A549 (cell line): ENCODE measurements around a stretch of chr11.

- PRO-cap, result no peak
CAGE:
- cytosol, long polyA plus RNA, result no peak
- long polyA plus RNA, result no peak
- nucleus, long polyA plus RNA, result no peak
These were observed 14.1 kb downstream of the DCPS start for GRCh38 chr11:126317625-126318607.

DNA sequence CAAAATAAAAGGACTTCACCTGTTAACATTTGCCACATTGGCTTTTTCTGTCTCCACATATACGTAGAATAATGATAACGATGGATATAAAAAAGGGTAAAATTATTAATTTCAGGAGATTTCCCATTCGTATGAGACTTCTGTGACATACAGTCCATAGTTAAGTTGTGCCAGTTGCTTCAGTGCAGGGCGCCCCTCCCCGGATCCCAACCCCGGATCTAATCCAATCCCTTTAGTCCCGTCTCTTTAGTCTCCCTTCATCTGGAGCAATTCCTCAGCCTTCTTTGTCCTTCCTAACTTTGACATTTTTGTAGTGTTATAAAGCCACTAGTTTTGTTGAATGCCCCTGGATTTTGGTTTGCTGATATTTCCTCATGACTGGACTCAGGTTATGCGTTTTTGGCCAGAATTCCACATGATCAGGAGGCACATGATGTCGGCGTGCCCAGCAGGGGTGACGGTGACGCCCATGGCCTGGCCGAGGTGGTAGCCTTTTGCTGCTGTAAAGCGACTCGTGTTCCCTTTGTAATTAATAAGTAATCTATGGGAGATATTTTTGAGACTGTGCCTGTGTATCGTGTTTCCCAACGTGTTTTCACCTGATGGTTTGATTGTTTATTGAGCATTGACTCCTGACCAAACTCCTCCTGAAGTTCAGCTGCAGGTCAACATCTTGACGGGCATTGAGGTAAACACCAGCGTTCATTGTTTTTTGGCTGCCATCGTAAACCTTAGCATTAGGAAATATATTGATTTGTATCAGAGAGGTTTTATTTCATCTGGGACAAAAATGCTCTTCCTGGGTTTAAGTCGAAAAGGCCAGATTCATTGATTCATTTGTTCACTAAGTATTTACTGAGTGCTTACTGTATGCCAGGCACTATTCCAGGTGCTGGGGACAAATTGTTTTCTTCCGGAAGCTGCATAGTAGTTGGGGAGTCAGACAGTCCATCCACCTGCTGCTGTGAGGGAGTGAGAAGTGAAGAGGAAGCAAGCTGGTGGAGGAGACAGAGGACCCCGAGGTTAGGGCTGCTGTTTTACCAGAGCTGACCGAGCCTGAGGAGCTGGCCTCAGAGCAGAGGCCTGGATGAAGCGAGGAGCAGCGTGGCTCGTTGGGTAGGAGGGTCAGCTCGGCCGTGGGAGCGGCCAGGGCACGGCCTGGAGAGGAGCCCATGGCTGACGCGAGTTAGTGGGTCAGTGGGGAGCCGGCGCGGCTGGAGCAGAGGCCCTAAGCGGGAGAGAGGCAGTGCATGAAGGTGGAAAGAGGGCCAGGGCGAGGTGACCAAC lies 23.5 kb downstream of the DCPS start:
- PRO-cap, result no peak
CAGE:
- cytosol, long polyA plus RNA, result no peak
- long polyA plus RNA, result no peak
- nucleus, long polyA plus RNA, result no peak

- PRO-cap, result no peak
CAGE:
- cytosol, long polyA plus RNA, result no peak
- long polyA plus RNA, result no peak
- nucleus, long polyA plus RNA, result no peak
These were observed 16.3 kb upstream of the ST3GAL4 start for GRCh38 chr11:126339168-126339553.

DNA sequence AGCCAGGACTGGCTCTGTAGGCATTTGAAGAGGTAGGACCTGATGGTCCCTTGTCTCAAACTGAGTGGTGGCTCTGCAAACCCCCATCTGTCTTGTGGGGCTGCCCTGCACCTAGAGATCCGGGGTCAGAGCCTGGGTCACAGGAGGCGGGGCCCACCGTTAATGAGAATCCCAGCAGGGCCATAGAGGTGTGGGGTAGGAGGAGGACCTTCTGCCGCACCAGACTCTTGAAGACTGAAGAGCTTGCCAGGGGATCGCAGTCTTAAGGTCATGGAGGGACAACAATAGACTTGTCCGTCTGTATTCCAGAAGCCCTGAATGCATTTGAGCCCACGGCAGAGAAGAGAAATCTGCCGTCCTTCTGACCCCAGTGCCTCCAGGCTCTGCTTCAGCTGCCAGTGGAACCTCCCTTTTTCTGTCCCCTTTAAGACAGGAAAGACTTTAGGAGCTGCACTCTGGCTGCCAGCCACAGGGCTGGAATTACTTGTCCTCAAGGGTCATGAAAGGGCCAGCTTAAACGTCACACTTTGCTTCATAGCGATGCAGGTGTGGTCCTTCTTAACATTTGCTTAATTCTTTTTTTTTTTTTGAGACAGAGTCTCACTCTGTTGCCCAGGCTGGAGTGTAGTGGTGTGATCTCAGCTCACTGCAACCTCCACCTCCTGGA lies 15.6 kb upstream of the ST3GAL4 start:
- PRO-cap, result no peak
CAGE:
- cytosol, long polyA plus RNA, result no peak
- long polyA plus RNA, result no peak
- nucleus, long polyA plus RNA, result no peak

DNA sequence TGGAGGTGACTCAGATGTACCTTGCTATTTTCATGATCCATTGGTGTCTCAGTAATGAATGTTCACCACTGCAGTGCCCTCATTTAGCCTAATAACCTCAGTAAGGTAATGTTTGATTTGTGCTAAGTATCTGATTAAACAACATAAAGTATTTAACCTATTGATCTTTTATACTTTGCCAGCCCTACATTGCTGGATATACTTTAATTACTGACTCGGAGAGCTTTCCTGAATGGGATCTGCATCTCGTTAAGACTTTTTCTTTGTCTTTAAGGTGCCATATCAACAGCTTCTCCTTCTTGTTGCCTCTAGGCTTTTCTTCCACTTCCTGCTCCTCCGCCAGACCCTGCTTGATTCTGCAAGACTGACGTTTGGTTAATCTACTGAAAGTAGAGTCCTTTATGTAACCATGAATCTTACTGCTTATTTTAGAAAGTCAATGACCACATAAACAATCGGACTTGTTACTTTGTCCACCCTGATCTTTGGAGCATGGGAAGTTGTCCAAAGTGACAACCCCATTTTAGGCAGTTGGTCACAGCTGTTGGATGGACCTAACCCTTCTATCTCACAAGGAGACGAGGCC lies 303.0 kb downstream of the ST3GAL4 start:
- PRO-cap, result no peak
CAGE:
- cytosol, long polyA plus RNA, result no peak
- long polyA plus RNA, result no peak
- nucleus, long polyA plus RNA, result no peak

DNA sequence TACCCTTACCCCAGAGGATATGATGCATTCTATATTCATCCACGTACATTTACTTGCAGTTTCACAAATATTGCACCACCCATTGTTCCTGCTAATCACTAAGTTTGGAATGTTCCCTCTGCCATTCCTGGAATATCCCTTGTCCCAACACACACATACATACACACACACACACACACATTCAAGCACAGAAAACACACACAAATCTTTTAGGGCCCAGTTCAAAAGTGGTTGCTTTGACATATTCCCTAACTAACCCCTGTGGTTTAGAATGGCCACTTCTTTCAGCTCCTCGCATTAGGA lies 379.4 kb downstream of the ETS1 start:
- PRO-cap, result no peak
CAGE:
- cytosol, long polyA plus RNA, result no peak
- long polyA plus RNA, result no peak
- nucleus, long polyA plus RNA, result no peak

- PRO-cap, result no peak
CAGE:
- cytosol, long polyA plus RNA, result no peak
- long polyA plus RNA, result no peak
- nucleus, long polyA plus RNA, result no peak
These were observed 315.9 kb downstream of the ETS1 start for GRCh38 chr11:128271301-128271961.

DNA sequence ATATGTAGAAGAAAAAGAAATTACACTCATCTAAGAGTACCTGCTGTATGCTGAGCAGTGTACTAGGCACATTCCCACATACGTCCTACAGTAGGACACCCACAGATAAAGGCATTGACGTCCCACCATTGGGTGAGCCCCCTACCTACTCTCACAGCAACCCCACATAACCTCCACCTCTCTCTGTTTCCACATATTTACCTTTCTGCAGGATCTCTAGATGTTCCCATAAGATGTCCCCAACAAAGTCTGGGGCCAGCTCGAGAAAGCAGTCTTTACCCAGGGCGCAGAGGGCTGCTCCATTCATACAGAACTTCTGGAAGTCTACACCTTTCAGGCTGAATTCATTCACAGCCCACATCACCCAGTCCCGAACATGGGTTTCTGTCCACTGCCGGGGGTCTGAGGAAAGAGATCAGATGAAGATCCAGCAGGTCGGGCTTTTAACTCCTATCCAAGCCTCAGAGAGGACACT lies 98.2 kb downstream of the ETS1 start:
- PRO-cap, result no peak
CAGE:
- cytosol, long polyA plus RNA, result no peak
- long polyA plus RNA, result no peak
- nucleus, long polyA plus RNA, result no peak

DNA sequence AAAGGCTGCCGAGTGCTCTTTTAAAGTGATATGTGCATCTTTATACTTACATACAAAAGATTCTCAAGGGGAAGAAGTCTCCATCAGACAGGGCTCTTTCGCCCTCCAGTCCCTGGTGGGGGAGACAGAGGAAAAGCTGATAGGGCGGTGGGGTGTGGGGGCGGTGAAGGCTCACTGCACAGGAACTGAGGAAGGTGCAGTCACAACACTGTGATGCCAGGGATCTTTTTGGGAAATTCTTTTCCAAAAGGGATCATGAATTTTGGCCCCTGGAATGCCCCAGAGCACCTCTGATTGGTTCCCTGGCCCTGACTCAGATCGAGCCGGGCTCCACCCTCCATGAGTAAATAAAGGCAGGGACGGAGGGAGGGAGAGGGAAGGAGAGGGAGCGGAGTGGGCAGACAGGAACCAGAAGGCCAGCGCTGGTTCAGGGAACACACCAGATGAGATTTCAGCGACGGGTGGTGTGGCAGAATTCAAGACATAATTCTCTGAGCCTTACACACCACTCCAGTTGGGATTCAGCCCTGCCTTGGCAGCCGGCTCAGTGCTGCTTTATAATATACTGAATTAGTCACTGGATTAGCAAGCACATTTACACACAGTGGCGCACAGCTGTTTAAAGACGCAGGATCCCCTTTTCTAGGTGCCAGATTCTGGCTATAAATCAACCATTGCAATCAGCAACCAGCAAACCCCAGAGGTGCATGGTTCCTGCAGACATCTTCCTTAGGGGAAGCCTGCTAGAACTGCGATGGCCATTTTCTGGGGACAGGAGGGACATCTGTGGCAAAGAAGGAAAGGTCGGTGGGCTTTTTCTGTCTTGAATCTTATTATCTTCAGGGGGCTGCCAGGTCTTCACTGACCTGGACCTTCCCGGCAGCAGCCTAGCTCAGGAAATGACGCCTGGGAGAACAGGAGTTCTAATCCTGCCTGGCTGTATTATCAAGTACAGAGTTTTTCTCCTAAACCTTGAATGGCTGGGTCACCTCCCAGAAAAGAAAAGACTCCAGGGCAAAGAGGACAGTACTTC lies 80.1 kb downstream of the ETS1 start:
- PRO-cap, result no peak
CAGE:
- cytosol, long polyA plus RNA, result no peak
- long polyA plus RNA, result no peak
- nucleus, long polyA plus RNA, result no peak

DNA sequence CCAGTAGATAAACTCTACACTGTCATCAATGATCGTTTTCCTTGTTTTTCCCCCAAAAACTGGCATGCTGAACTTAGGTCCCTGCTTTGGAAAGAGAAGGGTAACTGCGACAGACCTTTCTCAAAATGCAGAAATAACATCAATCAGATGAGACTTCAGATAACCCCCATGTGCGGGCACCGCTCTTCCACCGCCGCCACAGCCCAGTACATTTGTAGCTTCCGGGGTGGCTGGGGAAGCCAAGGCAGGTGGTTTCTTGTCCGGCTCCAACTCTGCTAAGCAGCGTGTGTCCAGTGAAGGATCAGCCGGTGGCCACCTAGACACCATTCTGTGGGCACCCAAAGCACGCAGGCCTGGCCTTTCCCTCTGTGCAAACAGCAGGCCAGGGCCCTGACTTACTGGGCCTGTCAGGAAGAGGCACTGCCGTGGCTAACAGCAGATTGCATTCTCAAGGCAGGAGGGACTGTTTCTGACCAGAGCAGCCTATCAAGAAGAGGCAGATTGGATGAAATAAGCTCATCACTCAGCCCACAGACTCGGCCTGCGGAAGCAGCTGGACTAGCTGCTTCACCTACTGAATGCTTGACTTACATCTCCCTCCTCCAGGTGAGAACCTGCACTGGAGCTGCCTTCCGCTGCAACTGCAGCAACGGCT lies 74.9 kb downstream of the ETS1 start:
- PRO-cap, result no peak
CAGE:
- cytosol, long polyA plus RNA, result no peak
- long polyA plus RNA, result no peak
- nucleus, long polyA plus RNA, result no peak

- PRO-cap, result no peak
CAGE:
- cytosol, long polyA plus RNA, result no peak
- long polyA plus RNA, result no peak
- nucleus, long polyA plus RNA, result no peak
These were observed 73.2 kb downstream of the ETS1 start for GRCh38 chr11:128513868-128514894.

DNA sequence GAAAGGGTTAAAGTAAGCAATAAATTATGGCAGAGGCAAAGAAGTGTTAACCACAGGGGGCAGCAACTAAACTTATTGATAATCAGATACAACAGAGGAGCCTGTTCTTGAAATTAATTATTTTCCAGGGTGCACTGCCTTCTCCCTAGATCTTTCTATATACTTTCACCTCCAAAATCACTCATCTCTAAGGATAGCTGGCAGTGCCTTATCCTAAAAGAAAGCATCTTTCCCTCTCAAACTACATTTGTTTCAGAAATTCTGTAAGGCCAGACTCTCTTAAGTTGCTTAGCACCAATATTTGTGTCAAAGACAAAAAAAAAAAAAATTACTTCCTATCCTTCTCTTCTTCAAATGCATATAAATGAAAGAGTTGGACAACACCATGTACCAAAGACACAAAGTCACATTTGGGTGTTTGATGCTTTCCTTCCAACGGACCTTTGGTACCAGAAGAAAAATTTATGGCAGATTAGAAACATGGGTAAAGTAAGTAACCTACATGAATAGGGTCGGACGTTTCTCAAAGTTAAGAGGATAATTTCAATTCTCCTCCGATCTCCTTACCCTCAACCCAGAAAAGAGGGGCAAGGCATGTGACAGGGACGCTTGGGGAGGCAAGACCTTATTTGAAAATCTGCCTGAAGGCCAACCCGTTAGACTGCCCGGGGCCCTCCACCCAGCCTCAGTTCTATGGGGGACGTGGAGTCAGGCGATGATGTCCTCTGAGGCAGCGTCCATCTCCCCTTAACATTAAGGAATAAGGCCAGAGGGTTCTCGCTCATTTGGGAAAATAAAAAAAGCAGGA lies 66.3 kb downstream of the ETS1 start:
- PRO-cap, result no peak
CAGE:
- cytosol, long polyA plus RNA, result no peak
- long polyA plus RNA, result no peak
- nucleus, long polyA plus RNA, result no peak

- PRO-cap, result no peak
CAGE:
- cytosol, long polyA plus RNA, result no peak
- long polyA plus RNA, result no peak
- nucleus, long polyA plus RNA, result no peak
These were observed 36.5 kb downstream of the ETS1 start for GRCh38 chr11:128550813-128551388.

DNA sequence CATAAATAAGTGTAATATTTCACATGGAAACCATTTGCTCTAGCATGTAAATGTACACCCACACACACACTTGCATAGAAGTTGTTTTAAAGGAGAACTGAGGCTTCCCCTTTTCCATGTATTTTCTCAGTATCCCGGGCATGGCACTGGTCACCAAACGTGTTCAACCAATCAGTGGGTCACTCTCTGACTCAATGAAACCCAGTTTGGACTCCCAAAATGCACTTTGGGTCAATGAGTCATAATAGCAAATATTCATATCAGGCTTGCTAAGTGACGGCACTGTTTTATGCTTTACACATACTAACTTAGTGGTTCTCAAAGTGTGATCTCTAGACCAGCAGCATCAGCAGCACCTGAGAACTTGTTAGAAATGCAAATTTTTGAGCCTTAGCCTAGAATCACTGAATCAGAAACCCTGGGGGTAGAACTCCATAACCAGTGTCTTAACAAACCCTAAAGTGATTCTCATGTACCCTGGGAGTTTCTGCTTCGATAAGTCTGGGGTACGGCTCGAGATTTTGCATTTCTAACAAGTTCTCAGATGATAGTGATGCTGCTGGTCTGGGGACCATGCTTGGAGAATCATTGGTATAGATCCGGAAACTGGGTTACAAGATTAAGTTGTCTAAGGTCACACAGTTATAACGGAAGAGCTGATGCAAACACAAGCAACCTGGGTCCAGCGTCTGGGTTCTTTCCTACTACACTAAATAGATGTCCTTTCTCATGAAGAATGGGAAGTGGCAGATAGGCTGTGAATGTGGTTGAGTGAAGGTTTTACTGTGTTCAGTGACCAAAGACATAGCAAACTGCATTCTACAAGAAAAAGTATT lies 35.6 kb downstream of the ETS1 start:
- PRO-cap, result no peak
CAGE:
- cytosol, long polyA plus RNA, result no peak
- long polyA plus RNA, result no peak
- nucleus, long polyA plus RNA, result no peak

- PRO-cap, result no peak
CAGE:
- cytosol, long polyA plus RNA, result no peak
- long polyA plus RNA, result no peak
- nucleus, long polyA plus RNA, result no peak
These were observed 7.1 kb upstream of the FLI1 start for GRCh38 chr11:128686695-128687207.

DNA sequence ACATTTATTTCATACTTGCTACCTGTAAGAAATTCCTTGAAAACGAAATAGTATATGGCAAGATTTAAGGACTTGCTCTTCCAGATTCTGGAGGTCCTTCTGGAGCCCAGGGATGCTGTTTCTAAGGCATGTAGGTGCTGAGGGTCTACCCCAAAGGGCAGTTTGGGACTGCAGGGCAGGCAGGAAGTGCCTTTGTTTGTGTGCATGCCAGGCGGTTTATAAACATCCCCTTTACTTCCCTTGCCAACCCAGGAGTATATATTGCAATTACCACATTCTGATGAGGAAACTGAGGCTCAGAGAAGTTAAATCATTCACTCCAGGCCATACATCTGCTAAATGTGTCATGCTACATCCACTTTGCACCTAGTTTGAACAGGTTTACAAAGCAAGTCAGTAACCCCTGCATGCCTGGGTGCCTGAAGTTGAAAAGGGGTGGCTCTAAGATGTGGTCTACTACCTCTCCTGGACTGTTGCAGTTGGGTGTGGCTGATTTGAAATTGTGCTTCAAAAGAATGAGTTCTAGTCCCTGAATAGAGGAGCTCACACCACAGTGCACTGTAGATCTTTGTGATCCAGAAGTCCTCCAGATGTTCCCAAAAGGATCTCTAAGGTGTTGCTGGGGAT lies 23.6 kb downstream of the FLI1 start:
- PRO-cap, result no peak
CAGE:
- cytosol, long polyA plus RNA, result no peak
- long polyA plus RNA, result no peak
- nucleus, long polyA plus RNA, result no peak

DNA sequence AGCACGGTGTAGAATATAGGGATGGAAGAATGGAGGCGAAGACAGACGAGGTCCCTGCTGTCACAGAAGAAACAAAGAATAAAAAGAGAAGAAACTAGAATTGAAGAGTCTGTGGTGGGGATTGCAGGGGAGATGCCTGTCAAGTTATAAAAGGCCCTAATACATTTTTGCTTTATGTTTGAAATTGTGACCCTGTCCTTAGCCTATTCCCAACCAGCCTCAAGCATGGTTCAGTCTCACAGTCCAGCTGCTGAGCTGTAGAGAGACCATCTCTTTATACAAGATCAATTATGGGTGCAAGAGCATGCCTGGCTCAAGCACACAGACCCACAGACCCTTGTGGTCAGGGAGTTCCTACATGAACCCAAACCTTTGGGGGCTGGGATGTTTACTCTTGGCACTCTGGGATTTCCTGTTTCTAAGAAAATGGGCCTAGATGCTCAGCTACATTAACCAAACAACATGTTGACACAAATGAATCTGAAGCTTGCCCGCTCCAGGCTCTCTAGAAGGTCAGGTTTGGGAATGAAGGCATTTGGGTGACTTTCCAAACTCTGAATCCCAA lies 27.5 kb downstream of the FLI1 start:
- PRO-cap, result no peak
CAGE:
- cytosol, long polyA plus RNA, result no peak
- long polyA plus RNA, result no peak
- nucleus, long polyA plus RNA, result no peak

DNA sequence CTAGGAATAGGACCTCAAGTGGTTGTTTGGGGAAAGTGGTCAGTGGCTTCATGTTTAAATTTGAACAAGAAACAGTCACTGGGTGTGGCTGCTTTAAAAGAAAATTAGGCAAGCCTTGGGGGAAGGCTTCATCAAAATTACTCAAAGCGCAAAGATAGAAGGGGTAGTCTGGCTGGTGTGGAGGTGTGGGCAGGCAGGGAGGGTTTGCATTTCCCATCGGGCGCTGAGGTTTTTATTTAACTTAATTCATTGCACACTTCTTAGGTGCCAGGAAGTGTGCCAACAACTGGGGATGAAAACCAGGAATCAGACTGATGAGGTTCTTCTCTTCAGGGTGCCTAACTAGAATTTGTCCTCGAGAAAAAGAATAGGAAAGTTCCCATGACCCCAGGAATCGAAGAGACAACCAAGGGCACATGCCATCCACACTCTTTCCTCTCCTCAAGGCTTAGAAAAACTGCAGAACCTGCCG lies 52.1 kb downstream of the FLI1 start:
- PRO-cap, result no peak
CAGE:
- cytosol, long polyA plus RNA, result no peak
- long polyA plus RNA, result no peak
- nucleus, long polyA plus RNA, result no peak

DNA sequence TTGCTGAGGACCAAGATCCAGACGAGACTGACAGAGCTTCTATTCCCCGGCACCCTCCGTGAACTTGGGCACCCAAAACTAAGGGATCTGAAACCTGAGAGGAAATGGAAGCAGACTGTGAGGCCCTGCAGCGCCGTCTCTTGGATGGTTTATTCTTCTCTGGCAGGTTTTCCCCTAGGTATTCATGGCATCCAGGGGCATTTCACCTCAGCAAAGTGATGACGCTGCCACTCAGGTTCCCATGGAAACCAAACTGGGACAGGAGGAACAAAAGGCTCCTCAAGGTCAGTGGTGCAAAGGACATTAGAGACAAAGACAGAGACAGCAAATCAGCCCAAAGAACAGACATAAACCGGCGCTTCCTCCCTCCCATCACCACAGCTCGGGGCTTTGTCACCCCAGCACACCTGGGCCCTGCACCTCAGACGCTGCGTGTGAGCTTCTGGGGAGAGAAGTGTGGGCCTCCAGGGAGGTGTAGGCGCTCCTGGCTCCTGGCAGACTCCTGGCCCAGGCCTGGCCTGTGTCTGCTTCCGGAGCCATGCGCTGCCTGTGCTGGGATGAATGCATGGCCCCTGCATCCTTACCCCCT lies 6.0 kb downstream of the TP53AIP1 start:
- PRO-cap, result no peak
CAGE:
- cytosol, long polyA plus RNA, result no peak
- long polyA plus RNA, result no peak
- nucleus, long polyA plus RNA, result no peak

- PRO-cap, result no peak
CAGE:
- cytosol, long polyA plus RNA, result no peak
- long polyA plus RNA, result no peak
- nucleus, long polyA plus RNA, result no peak
These were observed 10.7 kb upstream of the ARHGAP32 start for GRCh38 chr11:129202856-129203216.